Karpas-422 (cell line): Measurements from ENCODE around the gene ITGA11.

GRCh38 chr15:66704548-66705334 is 2.7 kb downstream of the SMAD6 start:
- PRO-cap, result no peak
- RAMPAGE, long total RNA, result no peak

- PRO-cap, result no peak
- RAMPAGE, long total RNA, result no peak
These were observed 5.8 kb downstream of the SMAD6 start for GRCh38 chr15:66707910-66708155.

DNA sequence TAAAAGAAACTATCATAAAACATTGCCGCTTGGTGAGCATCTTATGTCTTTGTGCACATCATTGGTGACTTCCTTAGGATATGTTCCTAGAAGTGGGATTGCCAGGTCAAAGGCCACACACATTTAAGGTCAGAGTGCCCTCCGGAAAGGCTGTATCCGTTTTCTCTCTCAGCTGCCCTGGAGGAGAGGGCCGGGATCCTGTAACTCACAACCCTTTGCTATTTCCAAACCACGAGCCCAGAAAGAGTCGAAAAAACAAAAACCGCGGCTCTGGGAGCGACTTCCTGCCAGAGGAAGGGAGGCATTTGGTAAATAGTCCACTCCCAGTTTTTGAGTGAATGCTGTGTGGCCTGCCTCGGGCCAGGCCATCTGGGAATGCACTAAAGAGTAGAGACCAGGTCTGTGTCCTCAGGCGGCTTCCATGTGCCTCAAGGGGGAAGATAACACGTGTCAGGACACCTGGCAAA is 42.0 kb downstream of the SMAD6 start:
- PRO-cap, result no peak
- RAMPAGE, long total RNA, result no peak

DNA sequence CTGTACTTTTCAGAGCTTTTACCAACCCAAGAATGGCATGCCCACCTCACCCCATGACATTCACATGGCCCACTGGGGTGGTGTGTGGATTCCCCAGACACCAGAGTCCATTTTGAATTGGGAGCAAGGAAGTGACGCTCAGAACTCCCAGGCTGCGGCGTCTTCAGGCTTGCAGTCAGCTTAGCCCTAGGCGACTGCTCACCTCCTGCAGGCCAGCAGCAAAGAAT is 59.7 kb downstream of the SMAD6 start:
- PRO-cap, result no peak
- RAMPAGE, long total RNA, result no peak

DNA sequence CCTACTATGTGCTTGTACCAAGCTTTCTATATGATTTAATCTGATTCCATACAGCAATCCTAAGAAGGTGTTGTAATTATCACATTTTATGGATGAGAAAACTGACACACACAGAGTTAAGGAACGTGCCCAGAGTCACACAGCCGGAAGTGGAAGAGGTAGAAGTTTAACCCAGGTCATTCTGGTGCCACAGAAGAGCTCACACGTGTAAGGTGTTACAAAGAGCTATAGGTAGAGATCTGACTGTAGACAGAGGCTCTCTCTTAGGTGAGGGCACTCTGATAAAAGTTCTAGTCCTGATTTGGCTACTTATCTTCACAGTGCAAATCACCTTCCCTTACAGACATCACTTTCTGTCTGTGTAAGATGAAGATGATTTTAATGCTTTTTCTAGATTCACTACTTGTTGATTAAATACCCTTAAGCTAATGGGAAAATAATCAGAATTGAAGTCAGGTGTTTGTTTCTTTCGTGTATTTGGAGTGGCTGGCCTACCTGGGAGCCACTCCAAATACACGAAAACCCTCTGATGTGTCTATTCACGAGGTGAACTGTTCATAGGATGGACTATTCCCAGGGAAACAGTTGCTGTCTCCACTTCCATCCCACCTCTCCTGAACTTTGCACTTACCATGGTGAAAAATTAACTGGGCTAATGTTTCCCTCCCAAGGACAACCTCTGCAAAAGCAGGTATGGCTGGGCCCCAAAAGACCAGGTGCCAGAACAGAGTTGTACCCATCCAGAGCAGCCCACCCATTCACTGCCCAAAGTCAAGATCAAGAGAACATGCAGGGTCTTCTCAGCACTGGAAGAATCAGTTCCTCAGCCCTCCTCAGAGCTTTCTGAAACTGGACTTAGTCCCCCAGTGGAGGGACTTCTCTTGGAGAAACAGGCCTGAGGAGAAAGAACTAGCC is 3.1 kb upstream of the SMAD3 start:
- PRO-cap, result no peak
- RAMPAGE, long total RNA, result no peak

DNA sequence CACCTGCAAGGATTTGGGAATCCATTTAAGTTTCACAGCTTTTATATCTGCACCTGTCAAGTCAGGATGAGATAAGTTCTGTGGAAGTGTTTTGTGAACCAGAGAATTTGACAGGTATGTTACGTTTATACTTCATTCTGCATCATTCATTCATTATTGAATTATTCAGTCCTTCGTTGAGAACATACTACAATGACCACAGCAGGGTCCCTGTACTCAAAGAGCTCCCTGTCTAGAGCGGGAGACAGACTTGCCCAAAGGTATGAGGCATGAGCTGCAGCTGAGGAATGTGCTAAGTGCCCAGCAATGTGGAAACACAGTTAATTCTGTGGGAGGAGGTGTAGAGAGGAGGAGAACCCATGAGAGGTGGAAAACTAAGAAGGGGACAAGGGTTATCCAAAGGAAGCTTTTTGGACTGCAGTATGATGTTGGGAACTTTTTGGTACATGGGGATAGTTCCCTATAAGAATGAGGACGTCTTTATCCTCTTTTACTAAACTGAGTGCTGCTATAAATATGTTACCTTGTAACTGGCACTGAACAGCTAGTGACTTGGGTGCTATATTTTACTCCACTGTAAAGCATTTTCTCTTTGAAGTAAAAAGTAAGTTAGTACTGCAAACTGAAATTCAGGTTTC is 5.5 kb downstream of the SMAD3 start:
- PRO-cap, result no peak
- RAMPAGE, long total RNA, result no peak

- PRO-cap, result no peak
- RAMPAGE, long total RNA, result no peak
These were observed 7.4 kb downstream of the SMAD3 start for GRCh38 chr15:67072450-67073469.

DNA sequence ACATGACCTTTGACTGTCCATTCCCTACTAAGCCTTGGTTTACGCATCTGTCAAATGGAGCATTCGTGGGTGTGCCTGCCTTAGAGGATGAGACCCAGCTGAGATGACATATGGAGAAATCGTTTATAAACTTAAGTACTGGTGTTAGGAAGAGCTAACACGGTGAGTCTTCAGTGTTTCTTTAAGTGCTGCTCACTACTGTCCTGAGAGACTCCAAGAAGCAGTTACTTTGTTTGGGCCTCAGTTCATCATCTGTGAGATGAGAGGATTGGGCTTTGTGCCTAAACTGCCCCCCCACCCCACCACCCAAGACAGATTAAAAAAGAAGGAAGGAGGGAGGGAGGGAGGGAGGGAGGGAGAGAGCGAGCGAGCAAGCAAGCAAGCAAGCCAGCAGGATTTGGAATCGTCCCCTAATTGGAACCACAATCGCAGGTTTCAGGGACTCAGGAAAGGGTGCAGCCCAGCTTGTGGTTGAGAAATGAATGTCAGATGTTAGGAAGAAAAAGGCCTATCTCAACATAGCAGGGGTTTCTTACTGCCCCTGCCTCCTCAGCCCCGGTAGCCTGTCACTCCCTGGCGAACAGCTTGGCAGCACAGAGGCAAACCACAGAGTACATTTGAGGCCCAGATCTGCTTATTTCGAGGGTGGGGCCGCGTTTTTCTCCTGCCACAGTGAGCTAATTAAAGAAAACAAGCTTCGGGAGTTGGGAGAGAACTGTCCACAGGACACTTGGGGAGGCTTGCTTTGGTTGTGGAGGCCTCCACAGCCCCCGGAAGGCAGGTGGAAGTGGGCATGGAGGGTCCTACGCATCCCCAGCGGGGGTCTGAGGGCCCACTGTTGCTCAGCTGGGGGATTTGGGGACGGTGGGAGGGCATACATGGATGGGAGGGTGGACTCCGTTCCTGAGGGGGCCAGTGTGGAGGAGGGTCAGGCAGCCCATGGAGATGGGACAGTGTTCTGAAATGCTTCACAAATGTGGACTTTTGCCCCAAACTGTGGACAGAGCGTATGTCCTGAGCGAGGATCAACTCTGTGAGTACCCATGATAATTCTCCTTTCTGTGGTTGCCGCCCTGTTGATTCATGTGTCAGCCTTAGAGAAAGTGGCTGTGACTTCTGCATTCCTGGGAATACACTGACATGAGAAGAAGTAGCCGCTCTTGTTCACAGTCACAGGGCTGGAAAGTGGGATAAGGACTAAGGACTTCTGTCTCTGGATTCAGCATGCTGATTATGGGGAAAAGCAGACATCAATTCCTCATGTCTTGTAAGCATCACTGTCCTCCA is 33.0 kb downstream of the SMAD3 start:
- PRO-cap, result no peak
- RAMPAGE, long total RNA, result no peak

GRCh38 chr15:67101005-67101735 is 35.8 kb downstream of the SMAD3 start:
- PRO-cap, result no peak
- RAMPAGE, long total RNA, result no peak

DNA sequence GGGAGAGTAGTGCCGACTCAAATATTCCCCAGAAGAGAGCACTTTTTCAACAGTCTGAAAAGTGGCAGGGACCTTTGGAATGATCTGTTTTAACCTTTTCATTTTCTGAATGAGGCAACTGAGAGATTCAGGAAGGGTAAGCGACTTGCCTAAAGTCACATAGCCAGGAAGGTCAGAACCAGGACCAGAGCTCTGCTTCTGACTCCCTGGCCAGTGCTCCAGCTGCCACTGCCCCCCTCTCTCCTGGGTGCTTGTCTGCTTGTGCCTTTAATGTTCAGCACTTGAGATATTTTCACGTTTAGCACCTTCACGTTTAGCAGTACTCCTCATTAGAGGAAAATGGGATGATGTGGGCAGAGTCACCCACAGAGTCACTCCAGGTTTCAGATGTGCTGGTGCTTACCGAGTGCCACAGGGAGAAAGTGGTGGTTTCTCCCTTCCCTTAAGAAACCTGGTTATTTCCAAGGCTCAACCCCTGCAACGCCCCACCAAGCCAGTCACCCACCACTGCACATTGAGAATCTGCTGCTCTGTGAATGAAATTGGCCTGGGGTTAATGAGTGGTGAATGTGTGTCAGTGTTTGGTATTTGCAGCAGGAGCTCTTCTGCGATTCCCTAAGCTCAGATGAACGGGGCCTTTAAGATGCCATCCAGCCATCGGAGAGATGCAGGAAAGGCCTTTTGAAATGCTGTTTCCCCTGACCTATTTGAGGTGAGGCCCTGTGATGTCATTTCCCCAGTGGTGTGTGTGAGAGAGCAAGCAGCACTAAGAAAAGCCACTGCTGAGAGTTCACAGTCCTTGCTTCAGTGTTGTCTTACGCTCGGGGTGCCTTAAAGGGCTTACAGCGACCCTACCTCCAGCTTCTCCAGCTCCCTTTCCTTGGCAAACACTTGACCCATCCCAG is 68.6 kb downstream of the SMAD3 start:
- PRO-cap, result no peak
- RAMPAGE, long total RNA, result no peak

GRCh38 chr15:67171148-67171937 is 83.1 kb downstream of the AAGAB start:
- PRO-cap, result no peak
- RAMPAGE, long total RNA, result no peak

- PRO-cap, result no peak
- RAMPAGE, long total RNA, result no peak
These were observed 56.3 kb downstream of the PIAS1 start for GRCh38 chr15:68110462-68110754.

DNA sequence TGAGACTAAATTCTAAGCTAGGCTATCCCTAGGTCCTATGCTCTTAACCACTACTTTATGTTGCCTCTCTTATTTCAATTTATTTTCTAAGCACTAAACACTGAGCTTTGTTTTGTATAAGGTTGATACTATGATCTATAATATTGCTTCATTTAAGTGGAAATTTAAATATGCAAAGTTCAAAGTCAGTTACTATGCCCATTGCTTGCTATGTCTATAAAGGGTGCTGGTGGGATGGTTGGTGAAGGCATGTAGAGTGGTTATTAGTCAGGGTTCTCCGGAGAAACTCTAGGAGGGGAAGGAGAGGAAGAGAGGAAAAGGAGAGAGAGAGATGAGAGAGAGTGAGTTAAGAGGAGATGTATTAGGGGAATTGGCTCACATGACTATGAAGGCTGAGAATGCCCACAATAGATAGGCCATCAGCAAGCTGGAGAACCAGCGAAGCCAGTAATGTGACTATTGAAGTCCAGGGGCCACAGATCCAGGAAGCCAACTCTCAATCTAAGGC is 42.9 kb downstream of the CALML4 start:
- PRO-cap, result no peak
- RAMPAGE, long total RNA, result no peak

DNA sequence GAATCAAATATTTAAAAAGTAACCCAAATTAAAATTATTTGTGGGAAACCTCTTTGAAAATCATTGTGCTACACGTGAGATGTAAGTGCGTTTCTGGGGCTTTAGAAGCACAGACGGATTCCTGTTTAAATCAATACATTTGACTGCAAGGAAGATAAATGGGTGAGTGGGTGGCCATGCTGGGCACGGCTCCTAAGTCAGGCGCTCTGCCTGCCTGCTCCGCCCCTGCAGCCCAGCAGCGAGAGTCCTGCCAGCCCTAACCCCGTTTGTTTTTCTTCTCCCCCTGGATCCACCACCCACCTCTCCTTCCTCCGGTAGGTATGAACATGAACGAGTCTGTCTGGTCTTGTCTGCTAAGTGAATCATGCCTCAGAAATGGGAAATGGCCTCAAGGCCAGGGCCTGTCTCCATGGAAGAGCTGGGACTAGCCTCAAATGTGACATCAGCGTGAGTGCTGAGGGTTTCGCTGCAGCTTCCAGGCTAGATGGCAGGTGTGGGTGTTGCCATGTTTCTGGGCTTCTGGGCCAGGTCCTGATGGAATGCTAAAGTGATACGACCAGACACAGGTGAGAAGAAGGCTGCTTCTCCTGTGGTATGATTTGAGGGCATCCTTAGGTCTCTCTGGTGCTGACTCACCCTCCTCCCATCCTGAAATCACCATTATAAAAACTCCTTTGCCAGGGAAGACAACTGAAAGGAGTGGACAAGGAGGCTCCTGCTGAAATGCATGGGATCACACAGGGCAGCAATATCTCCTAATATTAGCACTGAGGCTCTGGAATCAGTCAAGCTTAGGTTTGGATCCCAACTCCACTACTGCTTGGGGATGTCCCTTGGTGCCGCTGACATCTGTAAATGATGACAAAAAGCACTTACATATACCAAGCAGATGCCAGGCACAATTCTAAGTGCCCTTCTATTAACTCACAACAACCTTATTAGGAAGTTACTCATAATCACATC is 5.5 kb upstream of the FEM1B start:
- PRO-cap, result no peak
- RAMPAGE, long total RNA, result no peak

DNA sequence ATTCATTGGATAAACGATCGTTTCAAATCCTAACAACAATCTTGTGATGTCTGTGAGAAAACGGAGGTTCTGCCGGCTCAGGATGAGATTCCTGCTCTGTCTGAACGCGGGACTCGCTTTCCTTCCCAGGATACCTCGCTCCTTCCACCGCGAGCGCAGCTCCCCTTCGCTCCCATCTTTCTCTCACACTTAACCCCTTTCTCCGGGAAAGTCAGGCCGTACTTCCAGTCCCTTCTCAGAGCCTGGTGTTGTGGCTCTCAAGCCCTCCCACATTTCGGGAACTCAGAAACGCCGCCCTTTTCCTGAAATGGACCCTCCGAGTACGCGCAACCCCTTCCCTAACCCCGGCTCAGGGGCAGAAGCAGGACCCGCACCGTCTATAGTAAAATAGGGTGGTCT is 431 bp upstream of the FEM1B start:
- PRO-cap, result no peak
- RAMPAGE, long total RNA, result no peak

DNA sequence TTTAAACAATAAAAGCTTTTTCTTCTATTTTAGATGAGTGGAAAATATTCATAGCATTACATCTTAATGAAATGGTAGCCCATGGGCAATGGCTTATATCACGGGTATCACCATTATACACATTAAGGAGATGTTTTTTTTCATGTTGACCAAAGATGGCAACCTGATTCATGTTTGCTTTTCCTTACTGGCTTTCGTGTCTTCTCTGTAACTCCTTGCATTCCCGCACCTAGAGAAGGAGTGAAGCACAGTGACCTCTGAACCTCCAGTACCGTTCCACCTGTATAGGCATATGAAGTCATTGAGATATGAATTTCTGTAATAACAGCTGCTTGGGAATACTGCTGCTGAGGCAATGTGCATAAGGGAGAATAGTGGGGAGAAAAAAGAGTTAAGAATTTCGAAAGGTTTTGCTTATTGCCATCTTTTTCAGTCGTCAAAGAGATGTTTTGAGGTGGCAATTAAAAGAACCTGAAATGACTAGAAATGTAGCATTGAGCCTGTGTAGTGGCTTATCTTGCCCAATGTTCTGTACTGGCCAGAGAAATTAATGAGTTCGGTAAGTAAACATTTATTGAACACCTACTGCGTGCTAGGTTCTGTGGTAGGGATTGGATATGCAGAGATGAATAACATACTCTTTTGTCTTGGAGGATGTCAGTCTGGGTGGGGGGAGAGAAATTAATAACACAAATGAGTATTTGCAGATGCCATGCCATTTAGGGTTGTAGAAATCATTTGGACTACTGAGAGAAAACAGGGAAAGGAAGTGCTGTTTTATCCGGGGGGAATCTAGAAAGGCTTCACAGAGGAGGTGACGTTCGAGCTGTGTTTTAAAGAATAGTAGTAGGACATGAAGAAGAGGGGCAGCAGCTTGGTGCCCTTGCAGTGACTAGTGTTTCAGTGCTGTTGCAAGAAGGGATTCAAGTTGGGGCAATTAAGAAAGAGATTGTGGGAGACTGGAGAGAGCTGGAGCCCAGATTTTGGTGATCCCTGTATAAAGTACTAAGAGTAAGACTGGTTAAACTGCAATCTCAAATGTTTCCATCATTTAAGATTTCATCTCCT is 2.5 kb downstream of the FEM1B start:
- PRO-cap, result no peak
- RAMPAGE, long total RNA, result no peak

DNA sequence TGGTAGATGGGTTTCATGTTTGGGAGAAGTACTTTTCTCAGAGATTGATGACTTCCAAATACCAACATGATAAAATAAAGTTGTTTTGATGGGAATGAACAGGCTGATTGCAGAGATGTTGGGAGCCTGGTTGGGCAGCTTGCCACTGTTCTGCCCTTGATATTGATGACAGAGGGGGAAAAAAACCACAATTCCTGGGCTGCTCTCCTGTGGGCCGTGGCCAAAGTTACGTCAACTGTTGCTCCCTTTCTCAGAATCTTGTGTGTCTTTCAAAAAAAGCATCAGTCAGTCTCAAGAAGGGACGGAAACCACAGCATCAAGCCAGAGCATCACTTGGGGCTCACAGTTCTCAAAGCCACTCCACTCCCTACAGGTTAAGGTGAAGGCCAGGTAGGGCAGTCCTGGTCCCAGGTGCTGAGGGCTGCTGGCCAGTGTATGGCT is 24.5 kb downstream of the ITGA11 start:
- PRO-cap, result no peak
- RAMPAGE, long total RNA, result no peak

DNA sequence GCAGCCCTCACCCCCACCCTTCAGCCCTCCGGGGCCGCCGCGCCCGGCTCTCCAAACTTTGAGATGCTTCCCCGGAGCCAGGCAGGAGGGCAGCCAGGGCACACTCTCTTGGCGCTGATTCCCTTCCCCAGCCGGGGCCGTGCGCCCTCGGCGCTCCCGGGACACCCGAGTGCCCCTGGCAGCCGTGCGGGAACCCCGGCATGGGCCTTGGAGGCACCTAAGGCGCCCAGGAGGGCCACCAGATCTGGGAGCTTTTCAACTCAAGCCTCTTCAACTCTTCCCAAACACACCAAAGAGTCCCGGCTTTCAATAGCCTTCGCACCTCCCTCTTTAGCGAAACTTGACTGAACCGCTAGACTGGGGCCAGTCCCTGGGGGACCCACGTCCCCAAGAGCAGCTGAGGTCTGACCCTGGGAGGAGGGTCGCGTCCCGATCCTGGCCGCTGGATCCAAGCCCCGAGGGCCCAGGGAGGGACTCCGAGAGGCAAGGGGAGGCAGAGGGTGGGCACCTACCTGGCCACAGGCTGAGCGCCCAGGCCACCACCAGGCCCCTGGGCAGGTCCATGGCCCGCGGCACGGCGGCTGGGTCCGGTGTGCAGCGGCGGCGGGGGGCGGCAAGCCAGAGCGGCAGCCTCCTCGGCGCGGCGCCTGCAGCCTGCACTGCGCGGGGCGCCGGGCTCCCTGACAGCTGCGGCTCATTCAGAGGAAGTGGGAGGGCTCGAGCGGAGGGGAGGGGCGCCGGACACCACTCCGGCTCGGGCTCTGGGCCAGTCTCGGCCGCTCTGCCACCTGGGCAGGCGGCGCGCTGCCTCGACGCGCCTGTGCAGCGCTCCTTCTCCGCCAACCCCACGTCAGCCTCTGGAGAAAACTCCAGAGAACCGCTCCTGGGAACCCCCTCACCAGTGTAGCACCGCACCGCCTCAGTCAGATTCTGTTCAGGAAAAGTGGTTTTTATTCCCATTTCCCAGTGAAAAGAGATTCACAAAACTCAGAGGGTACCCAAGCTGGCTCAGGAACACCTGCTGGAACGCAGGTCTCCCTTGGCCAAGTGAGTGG is at the start of gene ITGA11:
Gene ITGA11, minus strand, starts transcription at position 661 of the 1,055 bp plus-strand sequence.
- PRO-cap, result no peak
- RAMPAGE, long total RNA, result no peak

DNA sequence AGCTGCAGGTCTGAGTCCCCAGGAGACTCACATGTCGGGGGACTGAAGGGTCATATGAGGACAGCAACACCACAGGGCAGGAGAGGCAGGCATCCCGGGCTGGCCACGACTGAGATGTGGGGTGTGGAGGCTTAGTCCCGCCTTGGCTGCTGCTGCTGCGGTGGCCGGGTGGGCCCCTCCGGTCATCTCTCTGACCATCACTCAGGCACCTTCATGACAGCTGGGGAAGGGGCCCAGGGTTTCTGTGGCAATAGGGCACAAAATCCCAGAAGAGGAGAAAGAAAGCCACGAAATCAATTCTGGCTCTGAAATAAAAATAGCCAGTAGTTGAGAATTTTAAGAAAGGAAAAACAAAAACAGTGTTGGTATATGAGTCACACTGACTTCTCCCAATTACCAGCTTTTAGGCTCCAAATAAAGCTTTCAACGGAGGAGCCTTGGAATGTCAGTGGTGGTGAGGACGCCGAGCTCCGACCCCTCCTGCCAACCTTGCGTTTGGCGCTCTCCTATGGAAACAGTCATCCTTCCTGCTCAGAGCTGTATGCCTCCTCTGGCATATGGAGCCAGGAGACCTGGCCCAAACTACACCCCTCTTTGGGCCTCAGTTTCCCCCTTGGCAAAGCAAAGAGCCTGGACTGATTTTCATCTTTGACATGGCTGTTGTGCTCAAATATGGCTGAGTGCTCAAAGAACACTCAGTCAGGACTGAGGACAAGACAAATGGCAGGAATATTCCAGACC is 53.0 kb upstream of the ITGA11 start:
- PRO-cap, result no peak
- RAMPAGE, long total RNA, result no peak

DNA sequence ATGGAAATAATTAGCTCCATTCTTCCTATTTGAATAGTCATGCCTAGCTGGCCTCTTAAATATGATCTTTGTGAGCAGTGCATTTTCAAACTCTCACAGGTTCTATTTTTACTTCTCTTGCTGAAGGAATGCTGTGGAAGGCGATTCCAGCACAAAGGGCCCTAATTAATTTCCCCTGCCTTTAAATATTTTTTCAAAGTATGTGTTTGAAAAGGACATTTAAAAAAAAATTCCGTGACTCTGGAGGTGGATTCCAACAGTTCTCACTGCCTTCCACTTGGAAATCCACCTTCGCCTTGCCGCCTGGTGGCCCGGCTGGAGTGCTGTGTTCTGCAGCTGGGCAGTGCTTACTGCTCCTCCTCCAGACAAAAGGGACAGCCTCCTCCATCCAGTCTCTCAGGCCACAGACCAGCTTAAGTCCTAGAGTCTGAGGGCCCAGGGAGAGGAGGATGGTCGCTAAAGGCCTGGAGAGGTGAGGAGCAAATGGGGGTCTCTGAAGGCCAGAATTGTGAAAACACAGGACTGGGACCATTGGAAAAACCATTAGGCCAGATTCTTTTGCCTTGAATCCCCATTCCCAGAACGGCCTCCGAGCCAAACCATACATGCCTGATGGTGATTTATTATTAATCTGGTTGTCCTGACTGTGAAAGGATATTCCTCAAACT is 61.4 kb upstream of the CORO2B start:
- PRO-cap, result no peak
- RAMPAGE, long total RNA, result no peak